Gastroesophageal sphincter (tissue), 4 donors: ENCODE measurements around the genes SUSD5 and DCLK3.

DNA sequence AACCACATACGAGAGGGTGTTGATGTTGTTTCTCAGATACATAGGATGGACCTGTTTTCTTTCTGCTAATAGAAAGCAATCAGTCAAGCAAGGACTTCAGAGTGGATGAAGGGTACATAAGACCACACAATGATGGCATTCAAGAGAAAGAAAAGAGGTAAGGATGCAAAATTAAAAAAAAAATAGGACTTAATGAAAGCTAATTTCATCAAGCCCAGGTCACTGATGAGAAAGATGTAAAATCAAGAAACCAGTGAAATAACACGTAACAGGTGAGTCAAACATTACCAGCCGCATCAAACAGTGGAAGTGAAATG lies 6.2 kb downstream of the GLB1 start:
- PRO-cap = no peak
- RAMPAGE, long total RNA, 4 experiments = no peak in any of the 4 experiments

DNA sequence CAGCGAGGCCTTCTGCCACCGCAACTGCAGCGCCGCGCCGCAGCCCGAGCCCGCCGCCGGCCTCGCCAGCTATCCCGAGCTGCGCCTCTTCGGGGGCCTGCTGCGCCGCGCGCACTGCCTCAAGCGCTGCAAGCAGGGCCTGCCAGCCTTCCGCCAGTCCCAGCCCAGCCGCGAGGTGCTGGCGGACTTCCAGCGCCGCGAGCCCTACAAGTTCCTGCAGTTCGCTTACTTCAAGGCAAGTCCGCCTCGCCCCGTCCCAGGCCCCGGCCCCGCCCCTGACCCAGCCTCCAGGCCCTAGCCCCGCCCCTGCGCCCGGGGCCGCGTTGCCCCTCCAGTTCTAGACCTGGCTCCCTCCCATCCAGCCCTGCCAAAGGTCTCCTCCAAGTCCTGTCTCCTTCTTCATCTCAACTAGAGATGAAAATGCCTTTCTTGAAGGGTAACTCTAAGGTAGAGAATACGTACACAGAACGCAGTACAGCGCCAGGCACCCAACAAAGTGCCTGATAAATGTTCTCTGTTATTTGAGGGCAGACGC lies 567 bp downstream of the CRTAP start:
- PRO-cap = bidirectional peak, plus-strand start at position 334 of the sequence, minus-strand start at position 116 of the sequence
- RAMPAGE, long total RNA, 4 experiments = no peak in any of the 4 experiments

- PRO-cap = no peak
- RAMPAGE, long total RNA, 4 experiments = no peak in any of the 4 experiments
These were observed 14.9 kb downstream of the CRTAP start for GRCh38 chr3:33128721-33129040.

- PRO-cap = bidirectional peak, plus-strand start at chr3:33218712, minus-strand start at chr3:33218576
- RAMPAGE, long total RNA, 4 experiments = start-site peak on the minus strand in 1 of 4 experiments, at chr3:33218838-33218904 at its widest, 11 reads per replicate
These were observed at the start of gene SUSD5 for GRCh38 chr3:33218390-33219382. Gene SUSD5 (minus strand): TSS chr3:33218810.

GRCh38 chr3:33385637-33386176 lies 54.5 kb downstream of the UBP1 start:
- PRO-cap = no peak
- RAMPAGE, long total RNA, 4 experiments = no peak in any of the 4 experiments

DNA sequence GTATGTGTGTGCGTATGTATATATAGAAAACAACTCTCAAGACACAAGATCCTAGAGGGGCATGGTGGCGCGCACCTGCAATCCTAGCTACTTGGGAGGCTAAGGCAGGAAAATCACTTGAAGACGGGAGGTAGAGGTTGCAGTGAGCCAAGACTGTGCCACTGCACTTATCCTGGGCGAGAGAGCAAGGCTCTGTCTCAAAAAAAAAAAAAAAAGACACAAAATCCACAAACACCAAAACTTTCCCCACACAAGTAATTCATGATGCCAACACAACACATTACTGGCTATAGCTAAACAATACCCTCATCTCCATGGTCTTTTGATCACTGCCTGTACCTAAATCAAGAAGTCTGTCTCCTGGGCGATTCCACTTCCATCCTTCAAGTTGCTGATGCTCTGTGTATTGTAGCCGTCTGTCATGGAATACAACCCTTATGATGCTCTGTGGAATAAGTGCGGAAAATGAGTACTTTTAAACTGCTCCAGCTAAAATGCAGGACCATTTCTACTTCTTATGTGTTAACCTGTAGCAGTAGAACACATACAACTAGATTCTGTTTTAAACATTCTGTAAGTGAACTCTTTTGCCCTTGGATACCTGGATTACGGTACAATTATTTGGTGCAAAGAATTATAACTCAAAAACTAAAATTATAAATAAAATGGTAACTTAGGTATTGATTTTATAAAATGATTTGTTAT lies 27.7 kb downstream of the UBP1 start:
- PRO-cap = no peak
- RAMPAGE, long total RNA, 4 experiments = no peak in any of the 4 experiments

DNA sequence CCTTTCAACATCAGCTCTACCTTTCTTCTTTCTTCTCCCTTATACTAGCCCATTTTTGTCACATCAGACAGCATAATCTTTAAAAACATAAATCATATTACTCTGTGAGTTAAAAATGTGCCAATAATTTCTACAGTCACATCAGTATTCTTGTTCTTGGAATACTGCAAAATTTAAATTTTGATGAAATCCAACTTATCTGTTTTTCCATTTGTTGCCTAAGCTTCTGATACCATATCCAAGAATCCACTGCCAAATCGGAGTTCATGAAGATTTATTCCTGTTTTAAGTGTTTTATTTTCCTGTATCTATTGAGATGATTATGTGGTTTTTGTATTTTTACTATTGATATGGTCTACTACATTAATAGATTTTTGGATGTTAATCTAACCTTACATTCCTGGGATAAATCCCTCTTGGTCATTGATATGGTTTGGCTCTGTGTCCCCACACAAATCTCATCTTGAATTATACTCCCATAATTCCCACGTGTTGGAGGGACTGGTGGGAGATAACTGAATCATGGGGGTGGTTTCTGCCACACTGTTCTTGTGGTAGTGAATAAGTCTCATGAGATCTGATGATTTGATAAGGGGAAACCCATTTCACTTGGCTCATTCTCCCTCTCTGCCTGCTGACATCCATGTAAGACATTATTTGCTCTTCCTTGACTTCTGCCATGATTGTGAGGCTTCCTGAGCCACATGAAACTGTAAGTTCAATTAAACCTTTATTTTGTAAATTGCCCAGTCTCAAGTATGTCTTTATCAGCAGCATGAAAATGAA lies 106.7 kb upstream of the UBP1 start:
- PRO-cap = no peak
- RAMPAGE, long total RNA, 4 experiments = no peak in any of the 4 experiments

DNA sequence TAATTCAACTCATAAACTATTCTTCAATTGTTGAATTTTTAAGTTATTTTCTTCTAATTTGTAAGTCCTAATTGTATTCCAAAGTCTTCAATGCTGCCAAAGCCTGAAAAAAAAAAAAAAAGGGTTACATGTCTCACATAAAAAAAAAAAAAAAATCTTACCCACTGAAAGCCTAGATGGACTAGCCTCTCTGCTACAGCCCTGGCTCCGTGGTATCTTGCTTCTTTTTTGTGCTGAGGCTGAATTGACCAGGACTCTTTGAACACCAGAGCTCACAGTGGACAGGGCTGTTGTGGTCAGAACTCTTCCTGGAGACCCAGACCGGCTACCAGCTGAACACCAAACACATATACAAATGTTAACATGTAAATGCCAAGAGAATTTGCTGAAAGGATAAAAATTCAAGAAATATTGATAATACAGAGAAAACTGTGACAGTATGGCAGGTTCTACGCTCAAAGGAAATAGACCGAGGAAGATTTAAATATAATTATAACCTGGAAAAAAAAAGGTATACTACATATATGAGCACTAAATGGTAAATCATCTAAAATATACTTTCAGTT lies 133.4 kb downstream of the CLASP2 start:
- PRO-cap = no peak
- RAMPAGE, long total RNA, 4 experiments = no peak in any of the 4 experiments

DNA sequence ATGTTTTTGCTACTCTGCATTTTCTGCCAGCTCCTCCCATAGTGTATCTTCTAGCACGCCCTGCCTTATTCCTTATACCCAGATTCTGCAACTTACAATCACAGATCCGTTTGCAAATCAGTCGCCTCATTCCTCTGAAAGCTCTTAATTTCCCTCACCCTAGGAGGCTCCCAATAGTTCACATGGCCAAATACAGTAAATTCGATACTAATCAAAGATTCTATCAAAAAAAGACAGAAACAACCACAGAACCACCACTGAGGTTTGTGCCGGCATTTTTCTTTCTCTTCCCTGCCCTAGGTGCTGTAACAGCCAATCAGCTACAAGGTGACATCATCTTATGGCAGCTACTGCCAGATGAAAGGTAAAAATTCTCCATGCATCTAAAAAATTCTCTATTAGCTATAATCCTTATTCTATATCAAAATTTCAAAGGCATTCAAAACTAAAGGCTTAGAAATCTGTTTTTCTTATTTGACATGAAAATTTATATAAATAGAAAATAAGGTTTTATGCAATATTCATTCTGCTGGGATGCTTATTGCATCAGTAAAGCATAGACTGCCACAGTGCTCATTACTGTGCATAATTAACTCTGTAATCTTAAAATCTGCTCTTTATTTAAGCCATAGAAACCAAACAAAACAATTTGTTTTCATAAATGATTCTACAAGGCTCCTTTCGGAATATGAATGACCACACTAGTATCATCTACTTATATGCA lies 72.7 kb downstream of the CLASP2 start:
- PRO-cap = no peak
- RAMPAGE, long total RNA, 4 experiments = start-site peak on the minus strand in 1 of 4 experiments, centred at position 346 of the sequence, 15 reads per replicate

DNA sequence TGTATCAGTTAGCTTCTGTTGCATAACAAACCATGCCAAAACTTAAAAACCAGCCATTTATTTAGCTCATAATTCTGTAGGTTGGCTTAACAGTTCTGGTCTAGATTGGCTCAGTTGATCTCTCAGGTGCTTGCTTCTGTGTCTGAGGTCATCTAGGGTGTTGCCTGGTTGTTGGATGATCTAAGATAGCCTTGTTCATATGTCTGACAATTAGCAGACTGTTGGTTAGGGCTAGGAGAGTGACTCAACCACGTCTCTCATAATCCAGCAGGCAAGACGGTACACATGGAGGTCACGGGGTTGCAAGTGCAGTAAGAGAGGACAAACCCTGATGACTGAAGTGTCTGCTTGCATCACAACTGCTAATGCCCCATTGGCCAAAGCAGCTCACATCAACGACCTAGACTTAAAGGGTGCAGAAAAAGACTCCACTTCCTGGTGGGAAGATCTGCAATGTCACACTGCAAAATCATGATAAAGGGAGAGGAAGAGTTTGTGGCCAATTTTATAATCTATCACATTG lies 6.8 kb upstream of the PDCD6IP start:
- PRO-cap = no peak
- RAMPAGE, long total RNA, 4 experiments = no peak in any of the 4 experiments

DNA sequence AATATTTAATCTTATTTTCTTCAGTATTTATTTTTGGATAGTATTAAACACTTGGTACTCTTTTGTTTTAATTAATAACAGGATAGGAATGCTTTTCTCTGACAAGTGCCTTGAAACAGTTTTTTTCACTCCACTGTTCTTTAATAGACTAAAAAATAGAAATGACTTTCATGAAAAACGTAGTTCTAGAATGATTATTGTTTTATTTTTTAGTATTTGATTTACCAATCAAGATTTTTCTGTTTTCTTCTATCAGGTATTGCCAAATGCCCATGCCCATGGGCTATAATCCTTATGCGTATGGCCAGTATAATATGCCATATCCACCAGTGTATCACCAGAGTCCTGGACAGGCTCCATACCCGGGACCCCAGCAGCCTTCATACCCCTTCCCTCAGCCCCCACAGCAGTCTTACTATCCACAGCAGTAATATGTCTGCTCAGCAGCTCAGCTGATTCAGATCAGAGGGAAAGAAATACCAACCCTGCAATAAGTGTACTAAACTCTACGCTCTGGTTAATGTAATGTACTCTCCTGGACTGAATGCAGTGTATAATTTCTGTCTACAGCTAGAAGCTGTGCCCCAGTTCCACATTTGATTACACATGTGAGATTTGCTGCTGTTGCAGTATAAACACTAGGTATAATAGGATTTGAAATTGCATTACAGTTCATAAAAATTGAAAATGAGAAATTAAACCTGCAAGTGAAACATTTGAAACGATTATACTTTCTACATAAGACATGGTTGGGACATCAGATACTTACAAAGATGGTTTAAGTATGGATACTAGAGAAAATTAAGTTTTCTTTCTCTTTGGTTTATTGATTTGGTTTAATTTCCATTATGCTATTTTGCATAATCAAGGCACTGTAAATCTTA lies 67.9 kb downstream of the PDCD6IP start:
- PRO-cap = no peak
- RAMPAGE, long total RNA, 4 experiments = no peak in any of the 4 experiments

DNA sequence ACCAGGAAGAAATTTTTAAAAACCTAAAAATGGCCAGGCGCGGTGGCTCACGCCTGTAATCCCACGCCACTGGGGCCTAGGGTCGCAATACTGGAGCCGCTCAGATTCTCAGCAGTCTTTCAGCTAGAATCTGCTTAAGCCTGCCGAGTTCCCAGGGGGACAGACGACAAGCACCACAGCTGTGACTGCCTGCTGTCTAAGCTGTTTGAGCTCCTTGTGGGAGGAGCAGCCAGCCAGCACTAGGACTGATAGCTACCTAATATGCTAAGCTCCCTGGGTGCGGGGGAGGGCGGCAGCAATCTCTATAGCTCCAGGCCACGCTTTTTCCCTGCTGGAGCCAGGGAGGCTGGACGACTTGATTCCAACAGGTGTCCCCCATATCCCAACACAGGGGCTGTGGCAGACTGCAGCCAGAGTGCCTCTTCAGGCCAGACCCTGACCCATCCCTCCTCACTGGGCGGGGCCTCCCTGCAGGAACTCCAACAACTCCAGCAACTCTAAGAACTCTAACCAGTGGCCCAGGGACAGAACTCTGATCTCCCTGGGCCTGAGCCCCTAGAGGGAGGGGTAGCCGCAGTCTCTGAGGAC lies 134.2 kb upstream of the ARPP21 start:
- PRO-cap = no peak
- RAMPAGE, long total RNA, 4 experiments = no peak in any of the 4 experiments

DNA sequence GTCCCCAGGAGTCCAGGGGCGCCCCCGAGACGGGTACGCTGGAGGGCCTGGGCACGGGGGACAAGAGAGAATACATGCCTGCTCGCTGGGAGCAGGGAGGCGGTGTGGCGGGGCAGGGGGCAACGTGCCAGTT lies 460 bp upstream of the ARPP21 start:
- PRO-cap = no peak
- RAMPAGE, long total RNA, 4 experiments = no peak in any of the 4 experiments

DNA sequence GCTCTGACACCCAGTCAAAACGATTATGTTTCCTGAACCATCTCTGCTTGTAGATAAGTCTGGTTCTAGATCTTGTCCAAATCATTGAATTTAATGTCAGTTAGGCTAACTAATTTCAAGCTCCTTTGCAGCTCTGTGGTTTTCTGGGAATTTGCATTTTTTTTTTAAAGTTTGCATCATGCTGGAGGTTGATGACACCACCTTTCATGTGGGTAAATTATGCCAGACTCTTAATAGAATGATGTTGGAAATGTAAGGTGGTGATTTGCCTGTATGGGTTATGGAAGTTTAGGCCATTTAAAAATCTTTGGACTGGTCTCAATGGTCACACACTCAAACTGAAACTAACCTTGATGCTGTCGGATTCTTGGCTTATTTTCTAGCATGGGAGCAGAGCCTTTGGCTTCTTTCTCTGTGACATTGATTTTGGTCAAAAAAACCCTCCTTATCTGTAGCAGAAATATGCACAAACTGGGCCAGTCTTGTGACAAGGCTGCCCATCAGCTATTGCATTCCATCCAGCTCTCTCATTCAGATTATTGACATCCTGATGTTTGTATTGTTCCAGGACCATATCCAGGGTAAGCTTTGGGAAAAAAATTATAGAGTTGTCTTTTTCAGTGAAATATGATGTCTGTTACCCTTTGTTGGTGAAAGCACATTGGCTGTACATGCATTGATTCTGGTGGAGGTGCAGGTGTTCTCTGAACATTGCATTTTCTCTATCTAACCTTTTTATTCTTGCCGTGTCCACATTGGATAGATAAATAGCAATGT lies 35.9 kb downstream of the ARPP21 start:
- PRO-cap = no peak
- RAMPAGE, long total RNA, 4 experiments = no peak in any of the 4 experiments

DNA sequence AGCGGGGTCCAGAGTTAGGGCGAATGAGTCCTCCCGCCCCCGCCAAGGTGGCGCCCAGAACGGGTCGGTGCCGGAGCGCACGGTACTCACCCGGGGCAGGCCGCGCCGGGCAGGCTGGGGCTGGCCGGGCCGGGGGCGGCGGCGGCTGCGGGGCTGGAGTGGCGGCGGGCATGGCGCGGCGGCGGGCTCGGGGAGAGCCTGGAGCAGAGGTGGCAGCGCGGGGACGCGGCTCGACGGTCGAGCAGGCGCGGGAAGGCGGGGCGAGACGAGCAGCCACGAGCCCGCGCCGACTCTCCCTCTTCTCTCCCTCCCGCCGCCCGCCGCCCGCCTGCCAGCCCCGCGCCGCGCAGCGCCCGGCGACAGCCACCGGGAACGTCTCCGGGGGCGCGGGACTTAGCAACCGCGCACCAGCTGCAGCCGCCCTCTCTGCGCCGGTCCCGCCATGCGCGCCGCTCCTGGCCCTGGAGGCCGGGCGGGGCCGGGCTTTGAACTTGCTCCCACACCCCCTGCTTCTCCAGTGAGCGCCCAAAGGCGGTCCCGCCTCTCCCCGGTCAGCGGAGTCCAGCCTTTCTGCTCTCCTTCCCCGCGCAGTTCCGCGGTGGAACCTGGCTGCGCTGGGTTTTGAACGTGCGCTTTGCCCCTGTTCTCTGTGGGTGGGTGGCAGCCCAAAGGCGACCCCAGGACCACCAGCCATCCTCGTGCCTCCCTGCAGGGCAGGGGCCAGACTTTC lies at the start of gene DCLK3:
Gene DCLK3, minus strand, starts transcription at position 462 of the 730 bp plus-strand sequence.
- PRO-cap = no peak
- RAMPAGE, long total RNA, 4 experiments = no peak in any of the 4 experiments

GRCh38 chr3:36876301-36877171 lies 68.3 kb downstream of the TRANK1 start:
- PRO-cap = no peak
- RAMPAGE, long total RNA, 4 experiments = no peak in any of the 4 experiments

DNA sequence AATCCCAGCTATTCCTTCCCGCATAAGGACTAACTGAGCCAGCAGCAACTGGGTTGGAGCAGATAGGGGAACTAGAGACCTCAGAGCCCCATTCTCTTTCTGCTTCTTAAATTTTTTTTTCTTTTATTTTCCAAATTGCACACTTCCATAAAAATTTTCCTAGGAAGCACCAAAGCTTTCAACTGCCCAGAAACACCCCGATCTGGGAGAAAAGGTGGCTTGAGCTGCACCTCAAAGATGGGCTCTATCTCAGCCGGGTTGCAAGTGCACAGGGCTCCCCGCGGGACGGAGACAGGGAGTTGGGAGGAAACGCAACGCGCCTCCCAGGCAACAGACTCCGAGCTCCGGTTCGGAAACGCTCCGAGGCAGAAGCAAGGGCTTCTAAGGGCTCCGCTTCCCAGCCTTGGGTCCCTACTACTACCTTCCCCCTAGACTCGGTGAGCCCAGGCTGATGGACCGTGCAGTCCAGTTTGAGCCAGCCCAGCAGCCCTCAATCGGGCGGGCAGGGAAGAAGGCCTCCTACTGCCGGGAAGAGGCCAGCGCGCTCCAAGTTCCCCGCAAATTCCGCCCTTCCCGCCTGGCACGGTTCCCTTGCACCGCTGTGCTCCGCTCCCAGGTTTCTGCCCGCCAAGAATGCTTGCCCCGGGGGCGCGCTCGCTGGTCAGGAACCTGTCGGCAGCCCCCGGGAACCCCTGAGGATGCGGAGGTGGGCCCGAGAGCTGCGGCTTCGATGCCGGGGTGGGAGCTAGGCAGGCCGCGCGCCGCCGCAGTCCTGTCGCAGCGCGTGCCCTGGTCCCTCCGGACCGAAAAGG lies 877 bp downstream of the TRANK1 start:
- PRO-cap = no peak
- RAMPAGE, long total RNA, 4 experiments = no peak in any of the 4 experiments

DNA sequence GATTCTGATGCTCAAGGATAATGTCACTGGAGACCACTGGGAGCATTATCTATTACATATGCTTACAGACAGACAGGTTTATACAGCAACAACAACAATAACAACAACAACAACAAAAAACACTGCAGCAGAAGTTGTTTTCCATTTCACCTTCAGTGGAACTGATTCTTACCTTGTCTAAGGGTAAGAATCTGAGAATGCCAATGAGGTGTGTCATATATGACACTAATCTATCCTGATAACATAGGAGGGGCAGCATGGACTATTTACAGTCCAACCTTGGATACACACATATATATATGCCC lies 9.5 kb upstream of the TRANK1 start:
- PRO-cap = no peak
- RAMPAGE, long total RNA, 4 experiments = no peak in any of the 4 experiments

DNA sequence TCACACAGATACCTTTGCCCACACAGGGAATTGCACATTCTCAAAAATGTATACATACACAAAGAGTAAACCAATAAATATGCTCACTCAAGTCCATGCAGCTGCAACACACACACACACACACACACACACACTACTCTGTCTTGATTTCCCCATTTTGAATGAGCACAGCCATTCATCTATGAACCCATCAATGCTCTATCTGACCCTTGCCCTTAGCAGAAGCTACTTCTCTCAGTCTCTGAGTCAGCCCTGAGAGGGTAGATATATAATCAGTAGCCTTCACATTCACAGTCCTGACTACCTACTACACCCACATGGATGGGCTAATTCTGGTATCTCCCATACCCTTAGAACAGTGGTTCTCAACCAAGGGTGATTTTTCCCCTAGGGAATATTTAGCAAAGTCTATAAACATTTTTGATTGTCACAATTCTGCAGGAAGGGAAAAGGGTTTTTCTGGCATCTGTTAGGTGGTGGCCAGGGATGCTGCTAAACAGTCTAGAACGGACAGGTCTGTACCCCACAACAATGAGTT lies 9.9 kb upstream of the TRANK1 start:
- PRO-cap = no peak
- RAMPAGE, long total RNA, 4 experiments = no peak in any of the 4 experiments

GRCh38 chr3:37031211-37031607 lies 37.9 kb downstream of the MLH1 start:
- PRO-cap = unidirectional peak, minus-strand start at chr3:37031440
- RAMPAGE, long total RNA, 4 experiments = no peak in any of the 4 experiments